ENCODE results near the genes KHDC1, CD109 and COX7A2.

DNA sequence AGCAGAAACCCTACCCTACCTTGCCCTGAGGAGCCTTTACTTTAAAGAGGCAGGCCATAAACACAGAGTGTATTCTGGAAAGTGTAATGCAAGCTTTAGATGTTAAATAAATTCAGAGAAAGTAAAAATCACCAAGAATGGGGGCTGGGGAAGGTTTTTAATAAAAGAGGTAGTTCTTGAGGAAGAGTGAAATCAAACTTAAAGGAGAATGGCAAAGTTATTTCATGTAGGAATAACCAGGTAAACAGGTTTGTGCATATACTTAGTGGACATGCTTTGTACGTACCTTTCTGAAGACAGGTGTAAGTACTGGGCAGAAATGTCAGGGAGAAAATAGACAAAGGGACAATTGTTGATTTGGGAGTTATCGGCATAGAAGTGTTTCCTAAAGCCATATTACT, 17.7 kb downstream of the SMAP1 start:
- PRO-cap, result no peak
- RRBS, 2 experiments, result no CpG with 5 or more reads among the region's 2 CpGs

DNA sequence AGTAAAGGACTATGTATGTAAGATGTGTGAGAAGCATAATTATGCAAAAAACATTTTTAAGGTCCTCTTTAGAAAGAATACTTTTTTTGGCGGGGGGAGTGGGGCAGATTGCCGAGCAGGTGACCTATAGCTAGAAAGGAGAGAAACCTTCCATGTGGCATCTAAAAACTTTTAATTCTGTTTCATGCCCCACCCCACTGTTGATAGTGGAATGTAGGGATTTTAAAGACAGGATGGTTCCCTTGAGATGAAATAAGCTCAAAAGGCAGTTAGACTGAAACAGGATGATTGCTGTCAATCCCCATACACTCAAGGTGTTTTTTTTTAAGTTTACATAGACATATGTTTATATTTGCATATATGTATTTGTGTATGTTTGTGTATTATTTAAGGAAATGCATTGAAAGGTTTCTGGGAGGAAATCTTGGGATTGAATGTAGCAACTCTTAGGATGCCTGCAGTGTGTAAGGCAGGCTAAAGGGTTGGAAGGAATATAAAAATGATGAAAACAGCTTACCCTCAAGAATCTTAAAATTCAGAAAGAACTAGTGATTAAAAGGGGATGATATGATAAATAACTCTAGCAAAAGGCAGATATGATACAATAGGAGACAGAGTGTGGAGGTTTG, 141.3 kb downstream of the B3GAT2 start:
- PRO-cap, result no peak
- RRBS, 2 experiments, result no CpG with 5 or more reads among the region's 2 CpGs

- PRO-cap, result unidirectional peak, minus-strand start at chr6:71367884
- RRBS, 2 experiments, result no CpG with 5 or more reads among the region's 5 CpGs
Measured at GRCh38 chr6:71367591-71368296, 79.1 kb downstream of the OGFRL1 start.

GRCh38 chr6:71407364-71408185, 119.0 kb downstream of the OGFRL1 start:
- PRO-cap, result no peak
- RRBS, 2 experiments, result no CpG with 5 or more reads among the region's 4 CpGs

DNA sequence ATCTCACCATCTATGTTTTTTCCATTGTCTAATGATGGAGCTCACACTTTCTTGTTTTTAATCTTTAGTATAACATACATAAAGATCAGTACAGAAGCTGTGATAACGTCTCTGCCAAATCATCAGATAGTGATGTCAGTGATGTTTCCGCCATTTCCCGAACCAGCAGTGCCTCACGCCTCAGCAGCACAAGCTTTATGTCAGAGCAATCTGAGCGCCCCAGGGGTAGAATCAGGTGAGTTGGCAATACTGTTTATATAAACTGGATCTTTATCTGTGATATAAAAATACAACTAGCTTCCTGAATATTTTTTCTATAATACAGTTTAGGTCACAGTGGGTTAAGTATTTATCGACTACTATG, 308.4 kb upstream of the KCNQ5 start:
- PRO-cap, result no peak
- RRBS, 2 experiments, result no CpG with 5 or more reads among the region's 6 CpGs

DNA sequence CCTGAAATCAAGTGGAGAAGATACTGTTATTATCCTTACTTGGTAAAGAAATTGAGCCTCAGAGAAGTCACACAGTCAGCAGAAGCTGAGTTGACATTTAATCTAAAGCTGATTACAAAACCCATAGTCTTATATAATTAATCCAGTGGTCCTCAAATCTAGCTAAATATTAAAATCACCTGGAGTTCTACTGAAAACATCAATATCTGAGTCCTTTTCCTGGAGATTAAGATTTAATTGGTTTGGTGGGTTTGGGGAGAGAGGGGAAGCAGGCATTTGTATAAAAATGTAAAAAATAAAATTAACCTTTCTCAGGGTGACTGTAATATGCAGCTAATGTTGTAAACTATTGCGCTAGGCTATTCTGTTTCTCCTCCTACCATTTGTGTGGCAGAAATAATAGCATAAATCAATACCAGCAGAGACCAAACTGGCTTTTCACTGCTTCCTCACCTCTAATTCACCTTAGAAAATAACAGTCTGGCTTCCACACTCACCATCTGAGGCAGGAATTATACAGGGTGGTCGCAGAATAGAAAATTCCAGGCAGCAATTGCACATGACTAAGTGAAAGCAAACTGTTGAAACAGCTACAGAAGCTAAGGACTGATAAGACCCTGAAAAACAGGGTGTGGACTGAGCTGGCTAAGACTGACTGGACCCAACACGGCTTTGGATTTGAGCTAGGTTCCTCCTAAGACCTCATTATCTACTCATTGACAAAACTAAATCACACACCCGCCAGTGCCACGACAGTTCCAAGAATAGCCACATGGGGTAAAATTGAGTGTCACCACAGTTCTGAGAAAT, 61.2 kb upstream of the KCNQ5 start:
- PRO-cap, result no peak
- RRBS, 2 experiments, result no CpG with 5 or more reads among the region's 5 CpGs

- PRO-cap, result no peak
- RRBS, 2 experiments, result no CpG with 5 or more reads among the region's 3 CpGs
Measured at GRCh38 chr6:72816445-72816831, 194.6 kb downstream of the KCNQ5 start.

GRCh38 chr6:73262726-73263540, at the start of gene KHDC1:
KHDC1 (minus strand) TSS chr6:73263196.
- PRO-cap, result unidirectional peak, plus-strand start at chr6:73262843; bidirectional peak, plus-strand start at chr6:73263272, minus-strand start at chr6:73263196
- RRBS, 2 experiments, result 3% methylated on average over 31 of the region's 61 CpGs

DNA sequence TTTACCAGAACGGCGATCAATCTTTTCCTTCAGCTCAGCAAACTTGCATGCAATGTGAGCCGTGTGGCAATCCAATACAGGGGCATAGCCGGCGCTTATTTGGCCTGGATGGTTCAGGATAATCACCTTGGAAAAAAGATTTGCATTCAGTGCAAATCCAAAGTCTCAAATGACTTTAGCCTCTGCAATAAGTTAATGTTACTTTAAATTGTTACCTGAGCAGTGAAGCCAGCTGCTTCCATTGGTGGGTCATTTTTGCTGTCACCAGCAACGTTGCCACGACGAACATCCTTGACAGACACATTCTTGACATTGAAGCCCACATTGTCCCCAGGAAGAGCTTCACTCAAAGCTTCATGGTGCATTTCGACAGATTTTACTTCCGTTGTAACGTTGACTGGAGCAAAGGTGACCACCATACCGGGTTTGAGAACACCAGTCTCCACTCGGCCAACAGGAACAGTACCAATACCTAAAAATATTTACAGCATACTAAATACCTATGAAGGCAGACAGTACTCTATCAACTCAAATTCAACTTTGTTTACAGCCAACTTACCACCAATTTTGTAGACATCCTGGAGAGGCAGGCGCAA, 2.6 kb downstream of the EEF1A1 start:
- PRO-cap, result unidirectional peak, minus-strand start at position 191 of the sequence
- RRBS, 2 experiments, result no CpG with 5 or more reads among the region's 14 CpGs

GRCh38 chr6:73521444-73522080, 730 bp upstream of the EEF1A1 start:
- PRO-cap, result bidirectional peak, plus-strand start at chr6:73521518, minus-strand start at chr6:73521555; unidirectional peak, minus-strand start at chr6:73521795
- RRBS, 2 experiments, result 2 to 3% methylated on average over 7 to 8 of the region's 29 CpGs

DNA sequence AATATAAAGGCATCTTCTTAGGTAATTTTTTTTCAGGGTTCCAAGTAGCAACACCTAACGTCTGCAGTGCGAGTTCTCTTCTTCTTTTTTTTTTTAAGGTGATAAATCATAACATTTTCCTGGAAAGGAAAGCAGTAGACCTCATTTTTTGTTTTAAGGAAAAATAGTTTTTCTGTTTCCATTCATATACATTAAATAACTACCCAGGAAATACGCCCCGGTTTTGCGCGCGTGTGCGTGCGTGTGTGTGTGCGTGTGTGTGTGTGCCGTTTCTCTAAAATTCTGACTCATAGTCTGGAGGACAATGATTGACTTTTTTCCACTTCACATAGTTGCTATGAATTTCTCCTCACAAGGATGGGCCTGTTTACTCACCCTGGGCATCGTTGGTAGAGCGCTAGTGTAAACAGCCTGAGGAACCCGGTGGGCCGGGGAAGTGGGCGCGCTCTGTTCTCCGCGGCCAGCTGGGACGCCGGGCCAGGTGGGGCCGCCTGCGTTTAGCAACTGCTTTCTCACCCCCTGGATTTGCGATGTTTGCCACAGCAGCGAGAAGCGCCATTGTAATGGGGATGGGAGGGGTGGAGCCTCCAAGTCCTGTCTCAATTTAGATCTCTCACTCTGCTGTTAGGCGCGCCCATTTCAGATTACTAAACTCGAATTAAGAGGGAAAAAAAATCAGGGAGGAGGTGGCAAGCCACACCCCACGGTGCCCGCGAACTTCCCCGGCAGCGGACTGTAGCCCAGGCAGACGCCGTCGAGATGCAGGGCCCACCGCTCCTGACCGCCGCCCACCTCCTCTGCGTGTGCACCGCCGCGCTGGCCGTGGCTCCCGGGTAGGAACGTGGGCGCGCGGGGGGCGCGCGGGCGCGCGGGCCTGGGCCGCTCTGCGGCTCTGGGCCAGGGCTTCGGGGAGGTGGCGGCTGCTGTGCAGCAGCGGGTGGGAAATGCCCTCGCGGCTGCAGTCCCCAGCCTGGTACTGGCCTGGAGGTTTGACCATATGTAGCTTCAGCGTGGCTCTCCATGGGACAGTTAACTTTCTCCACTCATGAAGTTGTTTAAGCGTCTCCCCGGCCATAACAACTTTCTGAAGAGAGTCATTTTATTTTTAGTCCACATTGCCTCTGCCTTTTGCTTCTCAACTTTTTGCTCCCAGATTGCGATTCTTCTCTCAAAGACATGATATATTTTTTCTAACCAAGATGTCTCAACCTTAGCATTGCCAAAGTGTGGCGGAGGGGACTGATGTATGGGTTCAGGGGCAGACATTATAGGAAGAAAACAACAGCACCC, at the start of gene CD109:
Gene CD109 (plus strand): TSS at position 747 of the 1,290 bp plus-strand sequence.
- PRO-cap, result bidirectional peak, plus-strand start at position 887 of the sequence, minus-strand start at position 799 of the sequence
- RRBS, 2 experiments, result 4 to 7% methylated on average over 7 to 18 of the region's 68 CpGs

DNA sequence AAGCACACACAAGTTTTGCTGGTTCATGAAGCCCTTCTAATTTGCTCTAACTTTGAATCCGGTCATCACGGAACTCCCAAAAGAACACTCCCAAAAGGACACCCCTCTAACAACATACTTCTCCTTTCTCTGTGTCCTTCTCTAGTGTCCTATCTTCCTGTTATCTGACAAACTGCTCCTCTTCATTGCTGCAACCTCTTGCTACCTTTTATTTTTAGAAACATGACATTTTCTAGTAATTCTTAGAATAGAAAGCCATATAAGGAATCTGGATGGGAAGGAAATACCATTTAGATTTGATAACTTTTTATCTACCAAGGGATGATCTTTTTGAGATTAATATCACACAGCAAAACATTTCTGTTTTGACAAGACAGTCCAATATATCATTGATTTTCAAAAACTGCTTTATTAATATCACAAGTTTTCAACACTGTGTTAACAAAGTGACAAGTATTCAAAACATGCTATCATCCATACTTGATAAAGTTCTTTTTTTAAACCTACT, 63.1 kb downstream of the COL12A1 start:
- PRO-cap, result no peak
- RRBS, 2 experiments, result no CpG with 5 or more reads among the region's 2 CpGs

DNA sequence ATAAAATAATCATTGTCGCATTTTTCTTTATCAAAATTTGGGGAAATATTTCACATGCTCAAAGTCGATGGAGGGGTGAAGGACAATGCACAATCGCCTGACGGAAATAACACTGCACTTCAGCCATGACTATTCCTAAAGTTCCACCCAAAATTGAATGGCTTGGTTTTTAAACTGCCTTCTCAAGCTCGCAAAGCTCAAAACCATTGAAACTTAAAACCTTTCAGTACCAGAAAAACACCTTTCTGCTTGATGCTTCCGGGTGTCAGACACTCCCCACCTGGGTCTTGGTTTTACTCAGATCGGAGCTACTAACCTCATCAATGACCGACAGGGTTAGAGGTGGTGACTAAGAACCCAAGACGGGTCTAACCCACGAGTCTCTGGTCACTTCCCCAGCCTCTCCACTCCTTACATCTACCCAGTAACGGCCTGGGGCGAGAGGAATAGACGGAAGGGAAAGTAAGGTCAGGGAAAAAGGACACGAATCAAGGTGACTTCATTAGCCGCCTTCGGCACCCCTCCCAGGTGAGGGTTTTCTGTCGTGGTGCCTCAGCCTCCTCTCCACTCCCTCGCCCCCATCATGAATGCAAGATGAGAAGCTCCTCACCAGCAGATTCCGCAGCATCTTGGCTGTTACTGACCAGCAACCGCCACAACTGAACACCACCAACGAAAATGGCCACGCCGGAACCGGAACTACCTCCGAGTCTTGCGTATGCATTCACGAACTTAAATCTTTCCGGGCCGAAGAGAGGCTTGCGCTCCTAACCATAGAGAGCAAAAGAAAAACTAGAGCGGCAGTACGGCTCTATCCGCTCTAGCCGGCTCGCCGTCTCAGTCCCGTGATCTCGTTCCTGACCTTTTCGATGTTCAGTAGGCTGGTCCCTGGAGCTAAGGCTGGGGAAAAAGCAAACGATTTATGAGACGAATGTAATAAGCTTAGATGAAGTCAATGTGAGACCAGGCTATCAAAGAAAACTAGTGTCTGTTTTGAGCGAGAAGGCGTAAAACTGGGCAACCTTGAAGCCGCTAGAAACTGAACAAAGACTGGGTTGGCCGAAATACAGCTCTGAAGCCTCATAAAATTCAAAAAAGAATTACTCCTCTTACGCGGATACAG, at the start of gene COX7A2:
Gene COX7A2 (minus strand): TSS at position 695 of the 1,123 bp plus-strand sequence.
- PRO-cap, result bidirectional peak, plus-strand start at position 424 of the sequence, minus-strand start at position 397 of the sequence; bidirectional peak, plus-strand start at position 840 of the sequence, minus-strand start at position 641 of the sequence
- RRBS, 2 experiments, result under 1 to 2% methylated on average over 9 of the region's 47 CpGs

DNA sequence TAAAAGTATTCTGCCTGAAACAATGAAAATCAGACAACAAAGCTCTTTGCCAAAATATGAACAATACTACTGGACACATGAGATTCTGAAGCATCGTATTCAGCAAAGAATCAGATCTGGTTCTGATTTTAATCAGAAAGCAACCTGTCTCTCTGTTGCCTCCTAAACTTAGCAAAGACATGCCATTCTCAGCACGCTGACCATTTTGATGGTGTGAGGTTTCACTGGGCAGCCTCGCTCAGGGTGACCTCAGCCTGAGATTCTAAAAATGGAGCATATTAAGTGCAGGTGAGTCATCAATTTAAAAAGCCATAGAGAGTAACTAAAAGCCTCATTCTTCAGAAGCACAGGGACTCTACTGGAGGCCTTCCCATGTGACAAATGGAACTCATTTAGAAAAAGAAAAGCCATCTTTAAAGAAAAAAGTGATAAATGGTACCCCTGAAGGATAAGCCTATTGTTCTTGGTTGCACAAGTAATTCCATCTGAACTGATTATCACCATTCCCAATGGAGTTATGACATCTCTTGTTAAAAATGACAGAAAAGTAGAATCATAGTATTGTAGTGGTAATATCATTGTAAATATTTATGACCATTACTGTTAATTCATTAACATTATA, 91.3 kb downstream of the FILIP1 start:
- PRO-cap, result no peak
- RRBS, 2 experiments, result no CpG with 5 or more reads among the region's 3 CpGs

DNA sequence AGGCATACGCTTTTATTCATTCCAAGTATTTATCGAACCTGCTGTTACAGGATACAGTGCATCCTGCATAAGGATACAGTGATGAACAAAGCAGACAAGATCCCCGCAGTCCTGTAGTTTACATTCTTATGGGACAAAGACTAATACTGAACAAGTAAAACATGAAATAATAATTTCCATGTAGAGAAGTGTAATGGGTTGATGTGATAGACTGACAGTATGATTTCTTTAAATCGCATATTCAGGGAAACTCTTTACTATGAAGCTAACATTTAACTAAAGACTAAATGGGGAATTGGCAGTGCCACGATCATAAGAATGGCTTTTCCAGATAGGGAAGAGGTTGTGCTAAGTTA, 40.4 kb downstream of the SENP6 start:
- PRO-cap, result no peak
- RRBS, 2 experiments, result no CpG with 5 or more reads among the region's 5 CpGs

DNA sequence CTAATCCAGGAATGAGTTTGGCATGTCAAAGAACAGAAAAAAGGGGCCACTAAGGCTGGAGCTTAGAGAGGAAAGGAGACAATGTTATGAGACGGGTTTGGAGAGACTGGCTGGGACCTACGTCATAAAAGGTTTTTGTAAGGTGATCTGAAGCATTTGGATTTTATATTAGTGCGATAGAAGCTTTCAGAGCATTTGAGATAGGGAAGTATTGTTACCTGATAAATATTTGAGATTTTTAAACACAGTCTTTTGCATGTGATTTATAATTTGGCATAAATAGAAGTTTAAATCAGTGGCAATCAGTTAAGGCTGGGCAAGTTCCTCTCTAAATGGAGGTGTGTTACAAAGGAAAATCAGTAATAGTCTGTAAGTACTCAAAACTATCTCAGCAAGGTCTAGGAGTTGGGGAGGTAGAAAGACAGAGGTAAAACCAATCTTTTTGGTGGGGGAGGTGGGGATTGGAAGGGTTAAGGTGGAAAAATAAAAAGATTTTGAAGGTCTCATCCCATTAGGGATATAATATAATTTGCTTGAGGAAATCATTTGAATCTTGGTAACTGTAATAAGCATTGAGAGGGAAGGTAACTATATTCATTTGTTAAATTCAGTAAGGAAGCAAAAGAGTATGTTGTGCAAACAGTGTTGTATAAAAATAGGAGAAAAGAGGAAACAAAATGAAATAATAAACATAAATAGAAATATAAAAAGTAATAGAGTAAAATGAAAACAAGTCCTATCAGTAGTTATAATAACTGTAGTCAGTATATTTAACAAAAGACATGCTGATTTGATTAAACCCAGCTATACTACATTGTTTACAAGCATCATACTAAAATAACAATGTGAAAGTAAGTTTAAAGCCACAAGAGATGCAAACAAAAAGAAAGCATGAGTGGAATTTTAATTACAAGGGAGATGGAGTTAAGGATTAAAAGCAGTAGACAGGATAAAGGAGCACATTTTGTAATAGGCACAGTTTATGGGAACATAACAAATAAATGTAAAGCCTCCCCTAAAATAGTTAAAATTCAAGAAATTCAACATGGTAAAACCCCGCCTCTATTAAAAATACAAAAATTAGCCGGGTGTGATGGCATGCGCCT, 41.2 kb downstream of the SENP6 start:
- PRO-cap, result no peak
- RRBS, 2 experiments, result no CpG with 5 or more reads among the region's 6 CpGs

GRCh38 chr6:76776955-76777532, 686.2 kb downstream of the HTR1B start:
- PRO-cap, result no peak

- PRO-cap, result no peak
- RRBS, 2 experiments, result no CpG with 5 or more reads among the region's 8 CpGs
Measured at GRCh38 chr6:77461658-77462189, 1.6 kb downstream of the HTR1B start.

DNA sequence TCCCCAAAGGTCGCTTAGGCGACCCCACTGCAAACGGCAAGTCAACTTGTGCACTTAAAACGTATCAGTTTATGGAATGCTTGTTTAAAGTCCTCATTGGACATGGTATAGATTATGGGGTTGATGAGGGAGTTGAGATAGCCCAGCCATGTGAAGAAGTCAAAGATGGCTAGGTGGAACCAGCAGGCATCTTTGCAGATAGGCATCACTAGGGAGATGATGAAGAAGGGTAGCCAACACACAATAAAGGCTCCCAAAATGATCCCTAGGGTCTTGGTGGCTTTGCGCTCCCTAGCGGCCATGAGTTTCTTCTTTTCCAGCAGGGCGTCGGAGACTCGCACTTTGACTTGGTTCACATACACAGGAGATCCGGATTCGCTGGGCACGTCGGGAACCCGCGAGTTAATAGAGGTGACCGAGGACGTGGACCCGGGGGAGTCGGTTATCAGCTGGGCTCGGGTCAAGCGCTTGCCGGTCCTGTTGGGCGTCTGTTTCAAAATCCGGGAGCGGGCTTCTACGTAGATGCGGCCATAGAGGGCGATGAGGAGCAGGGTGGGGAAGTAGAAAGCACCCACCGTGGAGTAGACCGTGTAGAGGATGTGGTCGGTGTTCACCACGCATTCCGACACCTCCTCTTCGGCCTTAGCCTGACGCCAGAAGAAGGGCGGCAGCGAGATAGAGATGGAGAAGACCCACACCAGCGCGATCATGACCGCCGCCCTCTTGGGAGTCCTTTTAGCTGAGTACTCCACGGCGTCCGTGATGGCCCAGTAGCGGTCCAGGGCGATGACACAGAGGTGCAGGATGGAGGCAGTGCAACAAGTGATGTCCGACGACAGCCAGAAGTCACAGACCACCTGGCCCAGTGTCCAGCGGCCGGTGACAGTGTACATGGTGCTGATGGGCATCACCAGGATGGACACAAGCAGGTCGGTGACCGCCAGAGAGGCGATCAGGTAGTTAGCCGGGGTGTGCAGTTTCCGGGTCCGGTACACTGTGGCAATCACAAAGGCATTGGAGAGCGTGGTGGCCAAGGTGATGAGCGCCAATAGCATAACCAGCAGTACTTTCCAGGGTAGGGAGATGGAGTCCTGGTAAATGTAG, 749 bp downstream of the HTR1B start:
- PRO-cap, result no peak
- RRBS, 2 experiments, result 3 to 4% methylated on average over 18 to 22 of the region's 58 CpGs

DNA sequence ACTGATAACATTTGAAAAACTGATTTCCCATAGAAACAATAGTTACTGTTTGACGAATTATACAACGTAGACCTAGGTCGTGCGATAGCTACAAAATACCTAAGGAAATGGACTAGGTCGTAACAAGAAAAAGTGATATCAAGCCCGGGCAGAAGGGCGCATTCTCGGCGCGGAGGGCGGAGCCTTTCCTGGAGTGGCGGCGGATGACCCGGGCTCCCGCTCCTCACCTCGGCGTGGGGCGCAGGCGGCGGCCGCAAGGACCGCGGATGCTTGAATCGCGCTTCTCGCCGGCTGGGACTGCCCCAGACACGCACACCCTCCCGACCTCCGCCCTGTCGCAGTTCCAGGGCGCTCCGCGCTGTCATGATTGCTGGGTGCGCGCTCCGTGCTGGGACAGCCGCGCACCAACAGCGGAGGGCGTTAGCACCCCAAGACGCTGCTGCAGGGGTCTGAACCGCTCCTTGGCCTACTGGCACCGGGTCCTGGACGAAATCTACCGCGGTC, 43.2 kb downstream of the IRAK1BP1 start:
- PRO-cap, result no peak
- RRBS, 2 experiments, result 78 to 96% methylated on average over 19 of the region's 47 CpGs